ENCODE measurements around the gene ATP6V1C2.

GRCh38 chr2:9226984-9227978, 20.7 kb downstream of the ASAP2 start:
- PRO-cap, 7 experiments = no peak in any of the 7 experiments

GRCh38 chr2:9260383-9260852, 53.8 kb downstream of the ASAP2 start:
- PRO-cap, 7 experiments = no peak in any of the 7 experiments

DNA sequence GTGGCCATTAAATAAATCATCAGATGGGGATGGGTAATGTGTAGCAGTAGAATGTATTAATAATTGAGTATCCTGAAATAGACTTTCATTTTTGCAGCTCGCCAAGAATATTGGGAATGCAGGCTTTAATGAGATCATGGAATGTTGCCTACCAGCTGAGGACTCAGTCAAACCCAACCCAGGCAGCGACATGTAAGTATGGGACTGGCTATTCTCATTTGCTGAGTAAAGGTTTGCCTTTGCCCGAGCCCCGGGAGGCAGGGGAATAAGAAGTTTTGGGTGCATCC, 55.1 kb downstream of the ITGB1BP1 start:
- PRO-cap, 7 experiments = no peak in any of the 7 experiments

GRCh38 chr2:9404256-9405232, 18.8 kb downstream of the ITGB1BP1 start:
- PRO-cap, 7 experiments = no peak in any of the 7 experiments

DNA sequence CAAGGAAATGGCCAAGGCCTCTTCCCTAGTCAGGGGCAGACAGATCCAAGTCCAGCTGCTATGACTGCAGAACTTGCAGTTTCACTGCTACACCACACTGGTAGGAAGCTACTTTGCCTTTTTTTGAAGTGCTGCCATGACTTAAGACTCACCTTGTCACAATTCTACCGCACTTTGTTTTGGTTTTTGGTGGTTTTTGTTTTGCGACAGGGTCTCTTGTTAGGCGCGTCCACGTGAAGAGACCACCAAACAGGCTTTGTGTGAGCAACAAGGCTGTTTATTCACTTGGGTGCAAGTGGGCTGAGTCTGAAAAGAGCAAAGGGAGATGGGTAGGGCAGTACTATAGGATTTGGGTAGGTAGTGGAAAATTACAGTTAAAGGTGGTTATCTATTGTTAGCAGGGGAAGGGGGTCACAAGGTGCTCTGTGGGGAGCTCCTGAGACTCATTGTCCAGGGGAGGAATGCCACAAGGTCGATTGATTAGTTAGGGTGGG, 2.0 kb downstream of the IAH1 start:
- PRO-cap, 7 experiments = no peak in any of the 7 experiments

DNA sequence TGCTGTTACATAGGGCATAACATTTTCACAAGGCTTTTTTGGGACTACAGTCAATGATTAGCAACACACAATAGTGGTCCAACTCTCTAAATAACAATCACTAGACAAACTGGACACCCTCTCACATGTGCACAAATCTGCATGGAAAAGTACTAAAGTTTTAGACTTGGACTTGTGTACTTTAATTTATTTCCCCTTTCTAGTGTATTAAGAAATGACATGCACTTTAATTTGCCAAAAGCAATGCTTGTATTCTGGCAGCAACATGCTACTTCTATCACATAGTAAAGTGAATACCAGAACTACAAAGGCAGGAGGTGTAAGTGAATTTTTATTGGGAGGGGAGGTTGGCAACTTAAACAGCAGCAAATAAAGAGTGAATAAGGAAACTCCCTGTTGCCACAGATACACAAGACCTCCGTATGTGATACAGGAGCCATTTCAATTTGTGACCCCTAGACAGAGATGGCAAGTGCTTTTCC, 28.7 kb upstream of the ADAM17 start:
- PRO-cap, 7 experiments = no peak in any of the 7 experiments

- PRO-cap, 7 experiments = peak in 3 of 7 experiments; most common plus-strand start chr2:9629821 (in 1); most common minus-strand start chr2:9629638 (in 2)
These were observed 1.5 kb downstream of the YWHAQ start for GRCh38 chr2:9629056-9630029.

DNA sequence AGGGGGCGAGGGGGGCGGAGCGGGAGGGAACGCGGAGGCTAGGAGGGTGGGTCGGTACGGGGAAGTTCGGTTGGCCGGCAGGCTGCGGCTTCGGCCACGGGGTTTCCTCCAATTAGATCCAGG, 191 bp upstream of the YWHAQ start:
- PRO-cap, 7 experiments = no peak in any of the 7 experiments

- PRO-cap, 7 experiments = no peak in any of the 7 experiments
These were observed 1.4 kb upstream of the YWHAQ start for GRCh38 chr2:9632288-9632567.

DNA sequence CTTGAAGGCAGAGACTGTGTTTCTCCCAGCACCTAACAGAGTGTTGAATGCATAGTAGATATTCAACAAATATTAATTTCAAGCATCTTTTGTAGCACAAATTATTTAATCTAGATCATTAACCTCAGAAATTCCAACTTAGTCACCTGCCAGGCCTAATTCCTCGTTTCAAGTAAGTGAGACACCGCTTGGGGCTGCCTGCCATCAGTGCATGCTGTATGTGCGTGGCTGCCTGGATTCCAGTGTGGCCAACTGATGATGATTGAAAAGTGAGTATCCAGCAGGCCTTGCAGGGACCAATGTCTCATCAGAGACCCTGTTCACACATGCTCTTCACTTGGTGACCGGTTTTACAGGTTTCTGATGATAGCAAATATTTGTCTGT, 13.6 kb upstream of the YWHAQ start:
- PRO-cap, 7 experiments = no peak in any of the 7 experiments

GRCh38 chr2:9675367-9676239, 44.8 kb upstream of the YWHAQ start:
- PRO-cap, 7 experiments = no peak in any of the 7 experiments

- PRO-cap, 7 experiments = peak in 5 of 7 experiments; most common plus-strand start chr2:9754435 (in 1); most common minus-strand start chr2:9754362 (in 5)
These were observed 89.2 kb upstream of the TAF1B start for GRCh38 chr2:9754033-9754566.

DNA sequence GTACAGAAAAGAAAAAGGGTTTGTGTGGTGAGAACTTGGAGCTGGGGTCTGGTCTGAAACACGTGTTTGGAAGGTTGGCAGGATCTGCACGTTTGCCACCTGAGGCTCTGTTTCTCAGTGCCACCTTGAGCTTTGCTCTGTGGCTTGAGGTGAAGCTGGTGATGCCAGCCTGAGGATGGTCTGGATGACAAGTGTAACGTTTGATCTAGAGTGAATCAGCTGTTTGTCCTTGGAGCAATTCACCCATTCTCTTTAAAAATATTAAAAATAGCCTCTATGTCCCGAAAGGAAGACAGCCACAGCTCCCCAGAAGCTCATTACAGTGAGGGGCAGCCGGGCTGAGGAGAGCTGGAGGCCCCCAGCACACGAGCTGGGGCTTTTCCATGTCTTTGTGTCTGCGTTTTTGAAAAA, 45.4 kb upstream of the KLF11 start:
- PRO-cap, 7 experiments = no peak in any of the 7 experiments

DNA sequence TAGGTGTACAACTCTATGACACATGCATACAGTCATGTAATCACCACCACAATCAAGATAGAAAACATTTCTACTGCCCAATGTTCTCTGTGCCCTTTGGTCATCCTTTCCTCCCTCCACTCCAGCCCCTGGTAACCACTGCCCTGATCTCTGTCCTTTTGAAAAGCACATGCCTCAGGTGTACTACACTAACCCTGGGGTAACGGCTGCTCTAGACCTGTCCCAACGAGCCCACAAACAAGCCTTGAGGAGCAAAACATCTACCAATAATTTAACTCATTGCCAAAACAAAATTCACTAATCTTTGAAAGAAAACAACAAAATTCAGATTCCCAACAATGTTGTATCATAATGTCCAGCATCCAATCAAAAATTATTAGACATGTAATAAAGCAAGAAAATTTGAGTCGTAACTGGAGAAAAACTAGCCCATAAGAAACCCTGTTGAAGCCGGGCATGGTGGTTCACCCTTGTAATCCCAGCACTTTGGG, 25.9 kb upstream of the KLF11 start:
- PRO-cap, 7 experiments = no peak in any of the 7 experiments

DNA sequence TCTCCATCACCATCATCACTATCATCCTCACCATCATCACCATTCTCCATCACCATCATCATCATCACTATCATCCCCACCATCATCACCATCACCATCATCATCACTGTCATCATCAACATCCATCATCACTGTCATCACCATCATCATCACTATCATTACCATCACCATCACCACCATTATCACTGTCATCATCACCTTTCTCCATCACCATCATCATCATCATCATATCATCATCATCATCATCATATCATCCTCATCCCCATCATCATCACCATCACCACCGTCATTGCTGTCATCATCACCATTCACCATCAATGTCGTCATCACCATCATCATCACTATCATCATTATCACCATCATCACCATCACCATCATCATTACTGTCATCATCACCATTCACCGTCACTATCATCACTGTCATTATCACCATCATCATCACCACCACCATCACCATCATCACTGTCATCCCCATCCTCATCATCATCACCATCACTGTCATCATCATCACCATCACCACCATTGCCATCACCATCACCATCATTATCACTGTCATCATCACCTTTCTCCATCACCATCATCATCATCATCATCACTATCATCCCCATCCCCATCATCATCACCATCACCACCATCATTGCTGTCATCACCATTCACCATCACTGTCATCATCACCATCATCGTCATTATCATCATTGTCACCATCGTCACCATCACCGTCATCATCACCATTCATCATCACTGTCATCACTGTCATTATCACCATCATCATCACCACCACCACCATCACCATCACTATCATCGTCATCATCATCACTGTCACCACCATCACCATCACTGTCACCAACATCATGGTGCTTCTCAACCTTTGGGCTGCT, 9.6 kb downstream of the HPCAL1 start:
- PRO-cap, 7 experiments = no peak in any of the 7 experiments

GRCh38 chr2:10332793-10333098, 30.0 kb downstream of the HPCAL1 start:
- PRO-cap, 7 experiments = no peak in any of the 7 experiments

- PRO-cap, 7 experiments = no peak in any of the 7 experiments
These were observed 2.4 kb upstream of the ODC1 start for GRCh38 chr2:10450475-10450964.

- PRO-cap, 7 experiments = no peak in any of the 7 experiments
These were observed 104.9 kb downstream of the NOL10 start for GRCh38 chr2:10584672-10585425.

DNA sequence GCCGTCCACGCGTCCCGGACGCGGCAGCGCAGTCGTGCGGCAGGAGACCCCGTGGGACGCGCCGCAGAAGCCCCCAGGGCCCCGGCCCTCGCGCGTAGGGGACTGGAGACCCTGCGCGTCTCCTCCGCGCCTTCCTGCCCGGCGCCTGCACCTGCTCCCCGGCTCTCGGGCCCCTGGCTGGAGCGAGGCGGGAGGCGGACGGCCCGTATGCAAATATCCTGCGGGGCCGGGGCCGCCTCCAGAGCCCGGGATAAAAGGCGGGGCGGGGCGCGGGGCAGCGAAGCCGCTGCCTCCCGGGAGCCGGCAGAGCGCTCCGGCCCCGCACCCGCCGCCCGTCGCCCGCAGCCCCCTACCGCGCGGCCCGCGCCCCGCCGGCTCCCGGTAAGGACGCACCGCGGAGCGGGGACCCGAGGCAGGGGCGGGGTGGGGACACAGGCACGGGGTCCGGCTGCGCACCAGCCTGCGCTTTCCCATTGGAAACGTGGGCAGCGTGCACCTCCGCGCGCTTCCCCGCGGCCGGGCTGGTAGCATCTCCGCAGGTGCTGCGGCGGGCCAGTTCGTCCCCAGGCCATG, at the start of gene ATP6V1C2:
Gene ATP6V1C2 (plus strand): TSS at position 280 of the 573 bp plus-strand sequence.
- PRO-cap, 7 experiments = no peak in any of the 7 experiments

- PRO-cap, 7 experiments = no peak in any of the 7 experiments
These were observed 1.8 kb downstream of the PDIA6 start for GRCh38 chr2:10810661-10811241.

All from T-cell (primary cell).